Measurements from ENCODE around the genes EIF3CL, IL27 and RABEP2.

GRCh38 chr16:27169480-27170154 lies 33.7 kb upstream of the KDM8 start:
- PRO-cap: no peak

- PRO-cap: no peak
Measured at GRCh38 chr16:27179247-27180012, 23.9 kb upstream of the KDM8 start.

DNA sequence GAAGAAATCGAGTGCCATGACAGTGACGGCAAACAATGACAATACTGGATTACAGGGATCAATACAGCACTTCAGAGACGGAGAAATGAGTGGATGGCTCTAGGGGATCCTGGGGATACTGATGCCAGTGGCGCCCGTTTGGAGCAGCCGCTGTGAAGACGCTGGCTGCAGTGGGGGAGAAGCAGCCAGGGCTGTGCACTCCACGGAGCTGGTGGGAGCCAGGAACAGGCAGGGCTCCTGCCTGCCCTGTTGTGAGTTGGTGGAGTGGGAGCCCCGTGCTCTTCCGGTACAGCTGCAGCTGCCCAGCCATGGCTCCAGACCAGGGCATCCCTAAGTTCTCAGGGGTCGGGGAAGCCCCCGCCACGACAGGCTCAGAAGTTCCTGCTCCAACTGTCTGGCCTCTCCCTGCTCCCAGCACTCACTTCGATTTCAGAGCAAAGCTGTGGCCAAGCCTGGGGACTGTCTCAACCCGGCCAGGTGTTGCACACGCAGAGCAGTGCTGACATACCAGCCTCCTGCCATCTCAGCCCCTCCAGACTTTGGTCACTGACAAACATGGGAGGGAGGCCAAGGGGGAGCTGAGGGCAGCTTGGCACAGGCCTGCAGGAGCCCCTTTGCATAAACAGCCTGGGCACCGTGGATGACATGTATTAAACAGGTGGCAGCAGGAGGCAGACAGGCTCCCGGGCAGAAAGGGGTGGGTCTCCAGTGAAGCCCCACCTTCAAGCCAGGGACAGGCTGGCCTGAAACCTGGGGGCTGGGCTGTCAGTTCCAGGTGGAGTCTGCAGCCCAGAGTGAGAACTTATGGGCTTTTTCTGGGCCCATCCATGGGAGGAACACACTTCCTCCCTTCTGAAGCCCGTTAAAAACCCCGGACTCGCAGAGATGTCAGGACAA lies 13.9 kb upstream of the KDM8 start:
- PRO-cap: no peak

- PRO-cap: bidirectional peak, plus-strand start at chr16:27327096, minus-strand start at chr16:27327011
Measured at GRCh38 chr16:27326565-27327619, 13.1 kb downstream of the IL4R start.

DNA sequence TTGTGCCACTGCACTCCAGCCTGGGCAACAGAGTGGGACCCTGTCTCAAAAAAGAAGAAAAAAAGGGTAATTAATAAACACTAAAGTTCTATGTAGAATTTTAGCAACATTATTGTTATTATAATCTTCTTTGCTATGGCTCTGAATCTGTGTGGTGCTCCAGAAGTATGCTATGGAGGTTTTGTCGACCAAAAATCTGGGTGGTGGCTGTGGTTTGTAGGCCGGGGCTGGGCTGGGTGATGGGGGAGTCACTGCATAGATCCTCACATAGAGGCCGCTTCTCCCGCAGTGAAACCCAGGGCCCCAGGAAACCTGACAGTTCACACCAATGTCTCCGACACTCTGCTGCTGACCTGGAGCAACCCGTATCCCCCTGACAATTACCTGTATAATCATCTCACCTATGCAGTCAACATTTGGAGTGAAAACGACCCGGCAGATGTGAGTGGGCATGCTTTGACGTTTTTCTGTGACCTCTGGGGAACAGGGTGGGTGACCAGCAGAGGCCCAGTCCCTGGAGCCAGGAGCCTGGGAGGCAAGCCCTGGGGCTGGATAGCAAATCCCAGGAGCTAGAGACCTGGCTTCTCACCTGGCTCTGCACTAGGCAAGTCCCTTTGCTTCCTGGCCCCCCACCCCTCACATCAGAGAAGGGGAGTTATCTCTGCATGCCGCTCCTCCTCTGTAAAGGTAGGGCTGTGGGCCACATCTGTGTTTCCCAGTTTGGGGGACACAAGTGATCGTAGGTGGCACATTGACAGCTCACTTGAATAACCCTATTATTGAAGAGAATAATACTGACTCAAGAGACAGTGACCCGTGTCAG lies 32.6 kb downstream of the IL4R start:
- PRO-cap: no peak

DNA sequence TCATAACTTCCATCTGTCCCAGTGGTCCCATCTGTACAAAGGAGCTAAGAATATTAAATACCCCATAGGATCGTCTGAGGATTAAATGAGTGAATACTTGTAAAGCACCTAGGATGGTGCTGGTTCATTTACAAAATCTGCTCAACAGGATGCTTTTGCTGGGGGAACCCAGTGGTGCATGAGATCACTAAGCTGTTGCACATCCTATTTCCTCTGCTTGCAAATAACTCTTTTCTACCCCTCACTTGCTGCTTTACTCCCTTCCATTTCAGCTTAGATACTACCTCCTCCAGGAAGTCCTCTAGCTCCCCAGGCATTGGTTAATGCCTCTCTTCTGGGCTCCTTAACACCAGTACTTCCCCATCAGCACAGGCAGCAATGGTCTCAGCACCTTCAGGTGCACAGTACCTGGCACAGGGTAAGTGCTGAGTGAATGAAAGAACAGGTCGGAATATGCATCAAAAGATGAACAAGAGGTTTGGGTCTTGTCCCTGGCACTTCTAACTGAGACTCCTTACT lies 24.3 kb upstream of the IL21R start:
- PRO-cap: no peak

GRCh38 chr16:27426277-27426859 lies 24.4 kb downstream of the IL21R start:
- PRO-cap: no peak

- PRO-cap: bidirectional peak, plus-strand start at chr16:27550376, minus-strand start at chr16:27550403
Measured at GRCh38 chr16:27550252-27550986, 475 bp downstream of the KATNIP start.

- PRO-cap: no peak
Measured at GRCh38 chr16:28103609-28104238, 40.2 kb upstream of the GSG1L start.

DNA sequence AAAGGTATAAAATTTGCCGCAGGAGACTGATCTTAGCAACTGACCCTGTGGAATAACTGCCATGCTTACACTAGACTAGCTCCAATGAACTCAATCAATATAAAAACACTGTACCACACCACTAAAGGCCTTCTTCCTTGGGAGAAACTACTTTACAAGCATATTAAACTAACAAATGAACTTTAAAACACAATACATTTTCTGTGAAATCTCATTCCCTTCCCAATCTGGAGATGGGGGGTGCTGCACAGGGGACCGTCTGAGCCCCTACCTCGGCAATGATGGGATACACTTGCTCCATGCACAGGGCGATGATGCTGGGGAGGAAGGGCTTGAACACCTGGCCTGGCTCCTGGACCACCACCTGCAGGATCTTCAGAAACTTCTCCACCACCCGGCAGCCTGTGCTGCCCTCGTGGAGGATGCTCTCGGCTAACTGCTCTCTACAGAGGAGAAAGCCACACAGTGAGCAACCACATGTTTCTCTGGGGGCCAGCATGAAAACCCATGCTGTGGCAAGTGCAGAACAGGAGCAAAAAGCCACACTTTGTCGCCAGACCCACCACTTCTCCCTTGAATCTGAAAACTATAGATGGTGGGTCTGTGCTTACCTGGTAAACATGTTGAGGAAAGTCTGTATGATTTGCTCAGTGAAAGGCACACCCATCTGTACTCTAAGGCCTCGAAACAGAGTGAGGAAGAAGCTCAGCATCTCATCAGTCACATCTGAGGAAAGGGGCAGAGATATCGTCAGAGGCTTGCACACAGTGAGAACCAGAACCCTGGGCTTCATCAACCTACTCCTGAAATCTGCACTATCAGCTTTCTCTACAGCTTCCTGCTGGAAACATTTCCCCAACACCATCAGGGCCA lies 42.5 kb upstream of the GSG1L start:
- PRO-cap: no peak

GRCh38 chr16:28167388-28168068 lies 44.2 kb downstream of the XPO6 start:
- PRO-cap: no peak

DNA sequence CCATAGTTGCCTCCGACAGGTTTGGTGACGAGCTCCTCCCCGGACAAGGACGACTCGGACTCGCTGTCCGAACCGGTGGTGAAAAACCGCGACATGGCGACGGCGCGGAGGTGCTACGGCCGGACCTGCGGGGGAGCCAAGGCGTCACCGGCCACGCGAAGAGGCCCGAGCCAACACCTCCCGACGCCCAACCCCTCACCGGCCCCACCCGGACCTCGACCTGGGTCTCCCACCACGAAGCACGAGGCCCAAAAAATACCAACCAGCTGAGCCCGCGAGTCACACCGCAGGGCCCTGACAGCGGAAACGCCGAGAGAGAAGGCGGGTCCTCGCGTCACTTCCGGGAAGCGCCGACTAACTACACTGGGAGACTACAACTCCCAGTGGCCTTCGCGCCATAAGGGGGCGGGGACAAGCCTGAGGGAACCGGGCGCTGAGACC lies at the start of gene EIF3CL:
TSS of gene EIF3CL (minus strand) at position 318 of the 441 bp plus-strand sequence.
- PRO-cap: no peak

- PRO-cap: no peak
Measured at GRCh38 chr16:28506455-28507329, at the start of gene IL27. TSS of gene IL27 (minus strand) at chr16:28506834.

DNA sequence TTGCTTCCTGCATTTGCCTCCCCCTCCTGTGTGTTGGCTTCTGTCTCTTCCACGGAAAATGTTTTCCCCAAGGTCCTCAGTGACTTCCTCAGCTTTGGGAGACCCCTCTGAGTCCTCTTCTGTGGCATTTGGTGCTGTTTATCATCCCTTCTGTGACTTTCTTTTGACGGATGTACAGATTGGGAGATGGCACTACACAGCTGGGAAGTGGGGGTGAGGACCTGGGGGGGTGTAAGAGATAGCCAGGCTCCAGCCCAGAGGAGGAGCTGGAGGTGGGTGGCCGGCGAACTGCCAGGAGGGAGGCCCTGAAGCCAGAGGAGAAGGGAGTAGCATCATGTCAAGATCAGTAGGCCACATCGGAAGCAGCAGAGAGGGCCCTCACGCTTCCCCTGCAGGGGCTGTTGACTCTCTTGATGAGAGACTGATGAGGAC lies 19.3 kb downstream of the SGF29 start:
- PRO-cap: no peak

GRCh38 chr16:28803433-28803981 lies 19.3 kb upstream of the ATXN2L start:
- PRO-cap: no peak

DNA sequence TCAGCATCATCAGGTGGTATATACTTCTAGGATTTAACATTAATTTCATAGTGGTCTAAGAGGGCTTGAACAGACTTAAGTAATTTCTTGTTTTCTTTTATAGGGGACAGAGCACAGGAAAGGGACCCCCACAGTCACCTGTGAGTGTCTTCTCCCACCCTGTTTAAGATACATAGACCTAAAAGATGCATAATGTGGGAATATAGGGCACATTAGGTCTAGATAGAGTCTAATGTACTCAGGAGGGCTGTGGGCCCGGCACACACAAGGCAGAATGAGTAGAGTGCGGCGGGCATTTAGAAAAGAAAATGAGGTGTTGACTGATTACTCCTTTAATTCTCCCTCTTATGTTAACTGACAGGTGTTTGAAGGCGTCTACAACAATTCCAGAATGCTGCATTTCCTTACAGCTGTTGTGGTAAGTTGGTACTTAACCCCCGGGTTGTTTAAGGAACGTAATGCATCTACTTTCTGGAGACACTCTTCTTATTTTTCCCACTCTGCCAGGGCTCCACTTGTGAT lies 2.5 kb downstream of the ATXN2L start:
- PRO-cap: no peak

DNA sequence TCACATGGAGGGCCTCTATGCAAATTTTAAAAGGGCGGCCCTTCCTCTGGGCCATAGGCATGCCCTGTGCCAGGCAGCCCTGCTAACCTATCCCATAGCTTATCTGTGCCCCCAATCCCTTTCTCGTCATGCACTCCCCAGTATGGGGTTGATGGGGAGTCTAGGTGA lies 933 bp downstream of the RABEP2 start:
- PRO-cap: no peak

GRCh38 chr16:28924389-28925312 lies at the start of gene RABEP2:
TSS of gene RABEP2 (minus strand) at chr16:28925238.
- PRO-cap: bidirectional peak, plus-strand start at chr16:28925370, minus-strand start at chr16:28925178

DNA sequence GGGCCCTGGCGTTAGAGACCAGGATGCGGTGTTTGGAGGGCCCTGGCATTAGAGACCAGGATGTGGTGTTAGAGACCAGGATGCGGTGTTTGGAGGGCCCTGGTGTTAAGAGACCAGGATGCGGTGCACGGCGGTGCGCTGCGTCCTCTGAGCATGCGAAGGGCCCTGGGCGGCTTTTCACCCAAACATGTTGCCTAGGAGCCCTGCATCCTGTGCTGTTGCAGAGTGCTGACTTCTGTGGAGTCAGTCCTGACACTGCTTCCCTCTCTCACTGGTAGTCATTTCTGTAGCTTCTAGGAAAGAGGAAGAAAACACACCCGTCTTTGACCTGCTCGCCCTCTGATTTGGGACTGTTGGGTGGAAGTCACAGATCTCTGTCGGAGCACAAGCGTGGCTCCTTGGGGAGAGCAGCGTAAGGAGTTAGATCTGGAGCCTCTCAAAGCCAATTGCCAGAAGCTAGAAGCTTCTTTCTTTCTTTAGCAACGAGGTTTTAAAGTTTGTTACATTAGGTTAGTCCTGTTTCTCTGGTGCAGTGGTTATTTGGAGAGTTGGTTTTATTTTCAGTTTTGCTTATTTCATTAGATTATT lies 141.3 kb downstream of the LAT start:
- PRO-cap: no peak

DNA sequence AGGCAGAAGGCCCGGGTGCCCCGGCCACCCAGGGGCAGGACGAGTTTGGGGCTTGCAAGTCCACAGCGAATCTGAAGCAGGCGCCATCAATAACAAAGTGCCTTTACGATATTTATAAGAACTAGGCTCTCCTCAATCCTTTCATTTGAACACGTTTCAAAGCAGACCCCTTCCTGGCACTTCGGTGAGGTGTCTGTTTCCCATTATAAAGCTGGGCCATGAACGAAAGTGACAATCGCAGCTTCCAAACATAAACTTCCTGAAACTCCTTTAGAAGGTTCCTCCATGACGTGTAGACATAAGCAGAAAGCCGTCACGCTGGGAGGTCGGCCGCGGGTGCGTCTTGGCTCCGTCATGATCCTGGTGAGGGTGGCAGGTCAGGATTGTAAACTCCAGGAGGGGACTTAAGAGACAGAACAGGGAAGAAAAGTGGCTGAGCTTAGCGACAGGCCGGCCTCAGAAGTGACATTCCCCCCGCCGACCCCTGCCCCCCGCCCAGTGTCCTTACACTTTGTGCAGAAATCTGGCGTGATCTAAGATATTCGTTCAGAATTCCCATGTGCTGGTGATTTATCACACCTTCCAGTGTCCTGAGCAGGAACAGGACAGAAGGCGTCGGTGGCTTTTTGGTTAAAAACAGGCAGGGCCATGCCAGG lies 155.6 kb downstream of the LAT start:
- PRO-cap: no peak